ENCODE measurements around the genes ELAC2 and COX10.

DNA sequence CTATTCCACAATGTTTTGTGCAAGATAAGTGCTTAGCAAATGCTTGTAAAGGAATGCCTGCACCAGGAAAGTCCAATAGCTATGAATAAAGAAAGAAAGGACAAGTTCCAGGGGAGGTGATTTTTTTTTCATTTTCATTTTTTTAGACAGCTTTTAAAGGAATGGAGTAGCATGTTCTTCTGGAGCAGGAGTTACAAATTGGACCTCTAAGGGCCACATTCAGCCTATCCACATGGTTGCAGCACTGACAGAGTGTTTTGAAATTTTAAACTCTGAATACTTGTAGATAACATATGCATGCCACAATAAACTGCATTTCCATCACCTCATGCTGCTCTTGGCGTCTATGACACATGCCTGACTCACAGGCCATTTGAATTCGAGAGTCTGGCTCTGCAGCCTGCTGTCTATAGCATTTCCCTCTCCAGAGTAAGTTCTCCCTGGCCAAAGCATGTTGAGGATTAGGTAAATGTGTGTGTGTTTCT, 28.8 kb upstream of the MYOCD start:
- PRO-cap, 10 experiments, result no peak in any of the 10 experiments

DNA sequence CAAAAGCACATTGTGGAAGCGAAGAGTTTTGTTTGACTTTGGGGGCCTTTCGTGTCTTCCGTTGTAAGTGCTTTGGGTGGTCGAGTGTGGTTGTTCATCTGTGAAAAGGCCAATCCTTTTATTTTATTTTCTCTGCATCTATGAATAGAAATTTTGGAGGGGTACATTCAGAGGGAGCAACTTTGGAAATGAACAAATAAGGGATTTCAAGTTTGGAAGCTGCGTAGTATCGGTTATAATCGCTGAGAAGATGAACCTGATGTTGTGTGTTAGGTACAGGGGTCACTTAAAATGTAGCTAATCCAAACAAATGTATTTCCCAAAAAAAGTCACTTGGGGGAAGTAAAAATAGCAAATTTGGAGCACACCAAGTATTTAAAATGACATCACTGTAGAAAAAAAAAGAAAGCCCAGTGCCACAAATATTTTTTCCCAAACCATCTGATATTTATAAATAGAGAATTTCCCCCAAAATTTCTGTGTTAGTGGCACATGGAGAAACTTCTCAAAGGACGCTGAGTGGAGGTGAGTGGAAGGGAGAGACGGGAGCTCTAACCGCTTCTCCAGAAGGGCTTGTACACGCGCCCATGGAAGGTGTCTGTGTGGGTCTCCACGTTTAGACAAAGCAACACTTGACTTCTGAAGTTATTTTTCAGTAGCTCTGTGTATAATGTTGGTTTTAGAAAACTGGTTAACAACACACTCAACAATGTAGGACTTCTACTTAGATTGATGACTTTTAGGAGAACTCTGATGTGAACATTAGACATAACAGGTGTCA, 862 bp downstream of the MYOCD start:
- PRO-cap, 10 experiments, result no peak in any of the 10 experiments

- PRO-cap, 10 experiments, result no peak in any of the 10 experiments
Observed at GRCh38 chr17:12742041-12742630, 47.2 kb upstream of the ARHGAP44 start.

DNA sequence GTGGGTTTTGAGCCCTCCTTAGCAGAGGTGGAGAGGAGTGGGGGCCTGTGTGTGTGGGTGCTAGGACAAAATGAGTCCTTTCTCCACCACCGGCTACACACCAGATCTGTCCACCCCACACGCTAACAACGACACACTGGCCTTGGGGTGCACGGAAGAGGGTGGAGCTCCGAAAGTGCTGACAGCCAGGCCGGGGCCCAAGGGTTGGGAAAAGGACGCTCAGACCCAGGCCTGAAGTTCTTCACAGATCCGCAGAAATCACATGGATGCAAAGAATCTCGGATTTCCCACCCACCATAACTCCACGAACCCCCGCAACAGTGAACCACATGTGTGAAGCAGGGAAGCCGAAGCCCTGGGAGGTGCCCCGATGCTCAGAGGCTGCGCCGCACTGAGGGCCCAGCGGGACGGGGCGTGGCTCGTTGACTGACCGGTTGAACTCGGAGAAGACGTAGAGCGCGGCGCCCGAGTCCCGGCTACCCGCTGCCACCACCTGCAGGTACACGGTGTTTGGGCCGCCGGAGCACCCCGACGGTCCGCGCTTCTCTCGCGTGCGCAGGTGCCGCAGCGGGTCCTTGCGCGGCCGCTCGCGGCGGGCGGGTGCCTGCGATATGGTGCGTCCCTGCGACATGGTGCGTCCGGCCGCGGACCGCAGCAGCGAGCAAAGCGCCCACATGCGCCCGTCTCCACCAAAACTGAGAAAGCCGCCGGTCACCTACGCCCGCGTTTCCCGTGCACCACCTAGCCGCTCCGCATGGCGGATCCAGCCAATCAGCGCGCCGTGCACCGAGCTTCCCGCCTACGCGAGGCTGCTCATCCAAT, at the start of gene ELAC2:
Gene ELAC2, minus strand, starts transcription at position 756 of the 822 bp plus-strand sequence.
- PRO-cap, 10 experiments, result peak in 10 of 10 experiments; most common plus-strand start position 437 of the sequence (in 2); most common minus-strand start position 756 of the sequence (in 8)

GRCh38 chr17:13353497-13353918, 248.2 kb downstream of the HS3ST3A1 start:
- PRO-cap, 10 experiments, result no peak in any of the 10 experiments

DNA sequence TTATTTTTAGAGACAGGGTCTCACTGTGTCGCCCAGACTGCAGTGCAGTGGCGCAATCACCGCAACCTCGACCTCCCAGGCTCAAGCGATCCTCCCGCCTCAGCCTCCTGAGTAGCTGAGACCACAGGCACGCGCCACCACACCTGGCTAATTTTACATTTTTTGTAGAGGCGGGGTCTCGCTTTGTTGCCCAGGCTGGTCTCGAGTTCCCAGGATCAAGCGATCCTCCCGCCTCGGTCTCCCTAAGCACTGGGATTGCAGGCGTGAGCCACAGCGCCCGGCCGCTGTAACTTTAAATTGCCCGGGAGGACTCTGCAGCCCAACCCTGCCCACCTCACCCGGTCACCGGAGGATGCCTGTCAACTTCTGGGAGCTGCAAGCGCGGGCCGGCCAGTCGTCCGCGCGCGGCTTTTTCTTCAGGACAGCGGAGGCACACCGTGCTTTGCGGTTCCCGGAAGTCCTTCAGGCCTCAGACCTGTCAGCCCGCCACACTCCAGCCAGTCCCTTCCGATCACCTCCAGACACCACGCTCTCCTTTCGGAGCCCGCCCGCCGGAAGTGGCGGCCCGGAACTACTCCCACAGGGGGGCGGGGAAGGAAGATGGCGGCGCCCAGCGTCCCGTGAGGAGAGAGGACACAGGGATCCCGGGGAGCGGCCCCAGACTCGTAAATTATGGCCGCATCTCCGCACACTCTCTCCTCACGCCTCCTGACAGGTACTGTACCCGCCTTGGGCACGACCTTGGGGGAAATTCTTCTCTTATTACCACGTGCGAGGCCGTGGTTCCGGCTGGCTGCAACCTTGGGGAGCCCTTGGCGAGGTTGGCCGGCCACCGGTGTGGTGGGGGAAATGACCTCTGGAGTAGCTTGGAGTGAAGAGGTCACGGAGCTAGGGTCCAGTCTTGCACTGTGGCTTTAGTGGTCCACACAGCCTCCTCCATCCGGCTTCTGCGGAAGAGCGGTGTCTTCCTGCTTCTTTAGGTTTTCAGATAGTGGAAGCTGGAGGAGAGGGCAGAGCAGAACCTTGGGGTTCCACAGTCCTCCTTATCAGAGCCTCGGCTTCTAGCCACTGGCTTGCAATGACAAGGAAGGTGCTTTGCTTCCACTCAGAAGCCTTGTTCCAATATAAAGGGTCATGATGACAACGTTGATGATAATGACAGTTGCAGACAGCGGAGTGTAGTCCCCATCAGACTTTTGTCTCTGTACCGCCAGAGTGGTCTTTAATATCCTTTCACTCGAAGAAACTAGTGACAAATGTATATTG, at the start of gene COX10:
Gene COX10, plus strand, starts transcription at position 571 of the 1,266 bp plus-strand sequence.
- PRO-cap, 10 experiments, result peak in 10 of 10 experiments; most common plus-strand start position 582 of the sequence (in 10); most common minus-strand start position 546 of the sequence (in 5)

GRCh38 chr17:14301445-14301792, 538 bp downstream of the HS3ST3B1 start:
- PRO-cap, 10 experiments, result no peak in any of the 10 experiments

GRCh38 chr17:14304121-14304822, 3.4 kb downstream of the HS3ST3B1 start:
- PRO-cap, 10 experiments, result no peak in any of the 10 experiments

DNA sequence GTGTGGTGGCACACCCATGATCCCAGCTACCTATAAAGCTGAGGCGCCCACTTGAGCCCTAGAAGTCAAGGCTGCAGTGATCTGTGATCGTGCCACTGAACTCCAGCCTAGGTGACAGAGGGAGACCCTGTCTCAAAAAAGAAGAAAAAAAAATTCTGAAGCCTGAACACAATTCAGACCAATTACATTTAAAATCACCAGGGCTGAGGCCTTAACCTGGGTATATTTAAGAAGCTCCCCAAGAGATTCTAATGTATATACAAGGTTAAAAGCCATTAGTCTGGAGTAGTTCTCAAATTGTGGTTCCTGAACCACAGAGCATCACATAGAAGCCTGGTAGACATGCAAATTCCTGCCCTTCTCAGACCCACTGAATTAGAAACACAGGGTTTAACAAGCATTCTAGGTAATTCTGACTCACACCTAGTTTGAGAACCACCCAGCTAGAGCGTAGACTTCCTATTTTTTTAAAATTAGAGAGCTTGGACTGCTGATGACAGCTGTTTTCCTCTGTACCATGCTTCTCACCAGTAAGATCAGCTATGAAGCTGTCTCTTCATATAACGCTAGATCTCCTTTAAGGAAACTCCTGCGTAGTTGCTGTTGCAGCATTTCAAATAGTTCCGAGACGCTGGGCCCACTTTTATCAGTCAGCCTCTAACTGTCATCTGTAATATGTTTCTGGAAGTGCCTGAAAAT, 50.5 kb downstream of the HS3ST3B1 start:
- PRO-cap, 10 experiments, result no peak in any of the 10 experiments

DNA sequence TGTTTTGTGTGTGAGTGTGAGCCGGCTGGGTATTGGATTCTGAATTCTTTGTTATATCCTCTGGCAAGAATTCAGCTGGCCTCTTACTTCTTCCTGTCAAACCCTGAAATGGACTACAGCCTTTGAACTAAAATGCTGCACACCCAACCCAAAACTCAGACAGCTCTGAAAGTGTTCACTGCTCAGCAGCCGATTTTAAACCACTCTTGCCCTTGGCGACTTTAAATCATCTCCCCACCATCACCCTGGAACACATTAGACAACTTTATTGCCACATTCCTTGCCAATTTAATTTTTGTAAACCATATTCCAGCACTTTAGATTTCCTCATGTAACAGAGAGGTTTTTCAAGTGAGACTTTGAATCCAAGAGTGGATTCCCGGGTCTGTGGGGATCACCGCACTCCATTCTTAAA, 461.1 kb downstream of the PMP22 start:
- PRO-cap, 10 experiments, result peak in 2 of 10 experiments; most common minus-strand start position 195 of the sequence (in 2)

DNA sequence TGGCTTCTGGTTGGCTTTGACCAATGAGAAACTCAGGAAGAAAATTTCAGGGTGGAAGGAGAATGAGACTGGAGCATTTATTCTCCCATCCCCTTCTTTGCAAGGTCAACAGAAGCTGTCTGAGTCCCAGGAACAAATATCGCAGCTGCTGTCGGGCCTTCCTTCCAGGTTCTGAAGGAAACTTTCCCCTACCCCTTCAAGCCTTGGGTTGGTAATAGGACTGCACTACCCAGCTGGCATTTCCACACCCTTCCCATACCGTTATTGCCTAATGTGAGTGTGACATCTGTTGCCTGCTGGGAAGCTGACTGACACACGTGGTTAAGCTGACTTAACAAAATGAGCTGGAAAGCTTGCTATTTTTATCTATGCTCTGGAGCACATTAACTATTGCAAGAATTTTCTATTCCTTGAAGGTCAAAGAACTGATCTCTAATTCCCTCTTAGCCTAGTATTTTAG, 79.6 kb downstream of the PMP22 start:
- PRO-cap, 10 experiments, result no peak in any of the 10 experiments

GRCh38 chr17:15236189-15236938, 28.8 kb downstream of the PMP22 start:
- PRO-cap, 10 experiments, result peak in 1 of 10 experiments; most common plus-strand start chr17:15236803 (in 1)

DNA sequence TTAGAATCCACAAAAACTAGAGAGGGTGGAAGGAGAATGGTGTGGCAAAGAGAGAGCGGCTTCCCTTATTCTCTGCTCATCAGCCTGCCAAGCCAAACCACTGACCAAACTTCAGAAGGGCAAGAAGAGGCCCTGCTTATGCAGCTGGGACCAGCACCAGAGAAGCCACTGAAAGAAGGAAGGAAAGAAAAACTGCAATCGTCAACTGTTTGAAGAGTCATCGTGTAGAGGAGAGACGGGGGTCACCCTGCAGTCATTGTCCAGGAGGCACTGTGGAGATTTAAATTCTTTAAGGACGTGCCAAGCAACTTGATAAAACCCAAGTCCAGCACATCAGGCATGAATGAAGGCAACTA, 15.6 kb downstream of the PMP22 start:
- PRO-cap, 10 experiments, result no peak in any of the 10 experiments

GRCh38 chr17:15257123-15257744, 7.9 kb downstream of the PMP22 start:
- PRO-cap, 10 experiments, result no peak in any of the 10 experiments

DNA sequence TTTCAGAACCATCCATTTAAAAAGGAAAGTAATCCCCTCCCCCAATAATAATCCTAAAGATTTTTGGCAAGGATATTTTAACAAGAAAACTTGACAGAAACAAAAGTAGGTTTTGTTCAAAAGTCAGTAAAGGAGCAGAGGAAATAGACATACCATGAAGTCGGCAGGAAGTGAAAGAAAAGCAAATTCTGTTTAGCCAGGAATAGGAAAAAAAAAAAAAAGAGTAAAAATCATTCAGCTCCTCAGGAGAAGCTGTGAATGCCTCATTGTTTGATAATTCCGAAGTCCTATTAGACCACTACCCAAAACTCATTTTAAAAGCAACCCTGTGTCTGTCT, 35.1 kb downstream of the TEKT3 start:
- PRO-cap, 10 experiments, result no peak in any of the 10 experiments

DNA sequence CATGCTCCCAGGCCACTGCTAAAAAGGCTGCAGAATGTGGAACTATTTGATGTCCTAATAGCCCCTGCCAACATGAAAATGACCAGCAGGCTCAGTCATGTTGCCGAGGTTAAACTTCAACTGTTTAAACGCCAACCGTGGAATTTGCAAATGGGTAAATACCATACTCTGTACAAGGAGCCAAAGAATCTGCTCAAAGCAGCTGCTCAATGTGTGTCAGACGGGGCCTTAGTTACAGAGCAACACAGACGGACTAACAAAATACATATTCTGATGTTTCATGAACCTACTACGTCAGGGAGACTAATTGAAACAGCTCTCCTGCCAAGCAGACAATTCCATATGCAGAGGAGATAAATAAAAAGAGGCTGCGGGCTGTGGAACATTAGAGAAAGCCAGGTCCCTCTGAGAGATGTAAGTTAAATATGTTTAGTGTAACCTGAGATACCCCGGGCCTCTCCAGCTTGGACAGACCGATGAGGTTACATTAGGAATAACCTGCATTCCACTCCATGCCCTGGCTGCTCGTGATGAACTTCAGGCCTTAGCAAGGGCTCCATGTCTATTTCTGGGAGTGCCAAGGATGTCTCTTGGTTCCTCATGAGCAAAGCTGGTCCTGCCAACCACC, 33.1 kb downstream of the CDRT4 start:
- PRO-cap, 10 experiments, result no peak in any of the 10 experiments

- PRO-cap, 10 experiments, result no peak in any of the 10 experiments
Observed at GRCh38 chr17:15436225-15436946, 31.0 kb downstream of the CDRT4 start.

DNA sequence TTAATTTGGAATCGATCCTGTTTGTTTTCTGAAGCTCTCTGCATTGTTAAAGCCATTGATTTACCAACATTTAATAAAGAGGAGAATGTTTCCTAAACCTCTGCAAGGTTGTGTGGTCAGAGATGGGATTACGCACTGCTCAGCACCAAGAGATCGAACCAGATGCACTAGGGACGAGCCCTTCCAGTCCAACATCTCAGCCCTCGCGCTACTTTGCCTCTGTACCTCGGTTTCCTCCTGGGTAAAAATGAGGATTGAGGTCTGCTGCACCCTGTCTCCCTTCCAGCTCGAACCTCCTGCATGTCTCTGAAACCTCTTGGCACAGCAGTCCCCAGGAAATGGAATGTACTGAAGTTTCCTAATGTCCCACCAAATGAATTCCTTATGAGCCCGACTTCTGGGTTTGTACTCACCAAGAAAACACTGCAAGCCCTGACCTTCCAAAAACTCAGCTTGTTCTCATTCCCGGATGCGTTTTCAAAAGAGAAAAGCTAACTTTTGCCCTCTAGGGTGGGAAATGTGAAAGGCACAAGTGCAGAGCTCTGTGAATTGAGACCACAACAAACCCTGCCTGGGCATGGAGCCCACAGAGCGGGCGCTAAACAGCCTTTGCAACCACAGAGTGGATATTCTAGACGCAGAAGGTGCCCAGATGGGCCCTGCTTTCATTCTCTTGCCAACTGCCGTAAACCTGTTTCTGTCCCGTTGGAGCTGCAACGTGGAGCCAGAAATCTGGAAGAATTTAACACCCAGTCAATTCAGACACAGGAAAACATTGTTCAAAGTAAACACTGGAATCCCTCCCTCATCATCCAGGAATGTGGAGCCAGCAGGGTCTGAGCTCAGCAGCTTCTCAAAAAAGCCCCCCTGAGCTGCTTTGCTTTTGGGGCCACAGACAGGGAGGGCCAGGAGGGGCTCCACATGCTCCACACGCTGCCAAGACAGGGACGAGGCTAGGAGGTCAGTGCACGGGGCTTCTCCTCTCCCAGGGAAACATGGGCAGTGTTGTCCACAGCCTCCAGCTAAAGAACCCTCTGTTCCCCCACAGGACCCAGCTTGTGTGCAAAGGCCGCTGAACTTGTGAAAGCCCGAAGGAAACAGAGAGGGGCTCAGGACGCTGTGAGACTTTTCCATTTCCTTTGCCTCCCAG, 10.2 kb downstream of the CDRT4 start:
- PRO-cap, 10 experiments, result no peak in any of the 10 experiments

- PRO-cap, 10 experiments, result no peak in any of the 10 experiments
Observed at GRCh38 chr17:15458032-15458322, 9.4 kb downstream of the CDRT4 start.

- PRO-cap, 10 experiments, result no peak in any of the 10 experiments
Observed at GRCh38 chr17:15817477-15818030, 85.5 kb downstream of the TBC1D26 start.

Measured in Metastatic Breast Carcinoma in the Brain (tissue), 10 donors.